ENCODE measurements around the genes IFI27L2 and PPP4R4.

- PRO-cap: bidirectional peak, plus-strand start at chr14:93231477, minus-strand start at chr14:93231408; unidirectional peak, minus-strand start at chr14:93231779
These were observed 24.4 kb downstream of the UBR7 start for GRCh38 chr14:93231308-93231976.

DNA sequence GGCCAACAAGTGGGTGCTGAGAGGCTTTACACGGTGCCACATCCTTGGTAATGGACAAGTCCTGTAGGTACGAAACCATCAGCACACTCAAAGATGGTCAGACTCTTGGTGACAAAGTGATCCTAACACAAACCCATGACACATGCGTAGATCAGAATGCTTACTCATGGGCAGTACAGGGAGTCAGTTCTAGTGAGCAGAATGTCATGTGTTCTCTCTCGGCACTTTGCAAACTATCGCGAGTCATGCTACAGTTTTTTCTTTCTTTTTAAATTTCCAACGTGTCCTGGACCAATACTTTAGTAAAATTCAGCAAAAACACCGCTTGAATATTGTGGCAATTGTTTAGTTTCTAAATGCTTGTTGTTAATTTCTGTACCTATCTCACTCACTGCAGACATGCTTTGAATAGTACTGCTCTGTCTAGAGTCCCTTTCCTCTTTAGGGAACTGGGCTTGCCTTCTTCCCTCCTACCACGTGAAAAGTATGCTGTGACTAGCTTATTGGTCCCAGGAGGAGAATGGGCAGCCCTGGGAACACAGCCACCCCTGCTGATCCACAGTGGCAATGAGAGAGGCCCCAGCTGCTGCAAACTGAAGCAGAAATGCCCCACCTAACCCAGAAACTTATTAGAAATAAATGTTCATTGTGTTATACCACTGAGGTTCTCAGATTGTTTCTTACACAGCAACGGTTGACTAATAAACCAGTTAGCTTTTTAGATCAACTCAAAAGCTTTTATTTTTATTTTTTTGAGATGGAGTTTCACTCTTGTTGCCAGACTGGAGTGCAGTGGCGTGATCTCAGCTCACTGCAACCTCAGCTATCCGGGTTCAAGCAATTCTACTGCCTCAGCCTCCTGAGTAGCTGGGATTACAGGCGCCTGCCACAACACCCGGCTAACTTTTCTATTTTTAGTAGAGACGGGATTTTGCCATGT, 62.6 kb downstream of the UBR7 start:
- PRO-cap: no peak

GRCh38 chr14:93295779-93296560, 36.9 kb downstream of the BTBD7 start:
- PRO-cap: no peak

- PRO-cap: no peak
These were observed 23.4 kb downstream of the DDX24 start for GRCh38 chr14:94057632-94057940.

DNA sequence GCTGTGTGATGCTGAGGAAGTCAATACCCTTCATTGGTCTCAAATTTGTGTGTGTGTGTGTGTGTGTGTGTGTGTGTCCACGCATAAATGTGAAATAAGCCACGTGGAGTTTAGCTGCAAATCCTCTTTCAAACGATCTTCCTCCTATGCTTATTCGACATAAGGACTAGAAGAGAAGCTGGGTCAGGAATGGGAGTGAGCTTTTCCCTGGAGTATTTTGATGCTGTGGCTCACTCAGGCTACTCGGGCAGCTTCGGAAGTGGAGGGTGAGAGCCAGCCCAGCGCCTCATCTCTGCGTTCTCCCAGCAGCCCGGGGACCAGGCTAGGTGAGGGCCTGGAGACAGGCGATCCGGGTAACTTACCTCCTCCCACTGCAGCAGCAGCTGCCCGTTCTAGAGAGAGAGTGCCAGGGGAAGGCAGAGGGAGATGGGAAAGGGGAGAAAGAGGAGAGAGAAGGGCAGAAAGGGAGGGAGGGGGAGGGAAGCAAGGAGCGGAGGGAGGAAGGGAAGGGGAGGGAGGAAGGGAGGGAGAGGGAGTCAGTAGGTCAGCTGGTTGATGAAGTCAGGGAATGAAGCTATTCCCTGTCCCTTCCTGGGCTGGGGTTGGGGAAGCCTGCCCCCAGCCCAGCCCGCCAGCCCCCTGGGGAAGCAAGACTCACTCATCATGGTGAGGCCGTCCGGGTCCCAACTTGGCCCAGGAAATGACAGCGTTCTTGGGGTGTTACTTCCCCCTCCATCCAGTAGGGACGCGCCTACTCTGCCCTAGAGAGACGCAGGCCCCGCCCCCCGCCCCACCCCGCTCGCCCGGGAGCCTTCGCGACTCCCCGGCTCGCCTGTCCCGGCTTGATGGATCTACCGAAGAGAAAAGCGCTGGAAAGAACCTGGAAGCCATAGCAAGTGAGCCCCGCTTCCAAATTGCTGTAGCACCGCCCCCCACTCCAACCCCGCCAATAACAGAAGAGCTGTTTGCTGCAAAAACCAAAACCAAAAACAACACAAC, at the start of gene IFI27L2:
TSS of gene IFI27L2 (minus strand) at position 705 of the 999 bp plus-strand sequence.
- PRO-cap: bidirectional peak, plus-strand start at position 838 of the sequence, minus-strand start at position 866 of the sequence

DNA sequence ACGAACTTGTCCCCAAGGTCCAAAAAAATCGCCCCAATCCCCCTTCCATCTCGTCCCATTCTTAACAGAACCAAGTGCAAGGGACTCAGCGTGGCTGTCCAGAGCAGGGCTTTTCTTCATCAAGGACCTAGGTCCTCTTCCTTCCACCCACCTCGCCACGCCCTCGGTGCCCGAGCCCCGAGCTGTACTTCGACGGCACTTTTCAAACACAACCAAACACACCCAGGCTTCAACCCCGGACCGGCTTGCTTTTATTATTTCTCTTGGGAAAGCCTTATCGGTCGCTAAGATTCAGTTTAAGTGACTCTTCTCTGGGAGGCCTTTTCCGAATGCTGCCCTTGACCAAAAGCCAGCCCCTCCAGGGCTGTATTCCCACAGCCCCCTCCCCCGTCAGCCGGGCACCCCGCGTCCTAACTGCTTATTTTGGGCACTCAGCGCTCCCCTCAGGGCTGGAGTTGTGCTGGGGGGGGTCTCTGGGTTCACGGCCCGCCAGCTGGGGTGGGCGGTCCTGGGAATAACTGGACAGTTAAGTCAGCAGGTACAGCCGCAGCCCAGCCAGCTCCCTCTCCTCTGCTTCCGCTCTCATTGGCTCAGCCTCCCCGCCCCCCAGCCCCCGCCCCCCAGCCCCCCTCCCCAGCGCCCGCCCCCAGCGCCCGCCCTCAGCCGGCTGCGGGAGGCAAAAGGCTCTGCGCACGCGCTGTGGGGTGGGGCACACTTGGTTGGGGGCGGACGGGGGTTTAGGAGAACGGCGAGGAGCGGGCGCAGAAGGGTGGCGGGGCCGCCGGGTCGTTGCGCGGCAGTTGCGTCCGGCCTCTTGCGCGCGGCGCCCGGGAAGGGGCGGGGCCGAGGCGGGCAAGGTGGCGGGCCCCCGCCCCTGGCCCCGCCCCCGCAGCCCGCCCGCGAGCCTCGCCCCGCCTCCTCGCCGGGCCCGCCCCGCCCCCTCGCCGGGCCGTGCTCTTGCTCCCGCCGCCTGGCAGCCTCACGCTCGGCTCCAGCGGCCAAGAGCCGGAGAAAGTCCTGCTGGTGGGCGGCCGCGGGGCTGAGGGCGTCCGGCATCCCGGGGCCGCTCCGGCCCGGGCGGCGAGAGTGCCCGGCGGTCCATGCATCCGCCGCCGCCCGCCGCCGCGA, at the start of gene PPP4R4:
TSS of gene PPP4R4 (plus strand) at position 957 of the 1,128 bp plus-strand sequence.
- PRO-cap: bidirectional peak, plus-strand start at position 712 of the sequence, minus-strand start at position 587 of the sequence

DNA sequence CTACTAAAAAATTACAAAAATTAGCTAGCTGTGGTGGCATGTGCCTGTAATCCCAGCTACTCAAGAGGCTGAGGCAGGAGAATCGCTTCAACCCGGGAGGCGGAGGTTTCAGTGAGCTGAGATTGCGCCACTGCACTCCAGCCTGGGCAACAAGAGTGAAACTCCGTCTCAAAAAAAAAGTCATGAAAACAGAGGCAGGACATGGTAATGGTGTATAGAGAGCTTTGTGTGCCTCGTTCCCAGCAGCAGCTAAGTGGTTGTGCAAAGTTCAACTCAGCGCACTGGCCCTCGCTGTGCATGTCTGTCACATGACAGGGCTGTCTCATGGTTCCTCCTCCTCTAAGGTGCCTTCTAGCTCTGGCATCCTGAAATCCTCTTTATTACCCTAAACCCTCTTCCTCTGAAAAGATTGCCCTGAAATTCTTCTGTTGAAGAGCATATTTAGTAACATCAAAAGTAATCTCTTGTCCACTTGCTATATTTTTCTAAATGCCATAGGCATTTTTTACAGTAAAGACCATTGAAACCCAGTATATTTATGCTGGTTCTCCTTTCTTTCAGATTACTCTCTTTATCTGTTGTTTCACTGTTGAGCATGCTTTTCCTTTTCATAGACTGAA, 15.8 kb downstream of the SERPINA10 start:
- PRO-cap: no peak

DNA sequence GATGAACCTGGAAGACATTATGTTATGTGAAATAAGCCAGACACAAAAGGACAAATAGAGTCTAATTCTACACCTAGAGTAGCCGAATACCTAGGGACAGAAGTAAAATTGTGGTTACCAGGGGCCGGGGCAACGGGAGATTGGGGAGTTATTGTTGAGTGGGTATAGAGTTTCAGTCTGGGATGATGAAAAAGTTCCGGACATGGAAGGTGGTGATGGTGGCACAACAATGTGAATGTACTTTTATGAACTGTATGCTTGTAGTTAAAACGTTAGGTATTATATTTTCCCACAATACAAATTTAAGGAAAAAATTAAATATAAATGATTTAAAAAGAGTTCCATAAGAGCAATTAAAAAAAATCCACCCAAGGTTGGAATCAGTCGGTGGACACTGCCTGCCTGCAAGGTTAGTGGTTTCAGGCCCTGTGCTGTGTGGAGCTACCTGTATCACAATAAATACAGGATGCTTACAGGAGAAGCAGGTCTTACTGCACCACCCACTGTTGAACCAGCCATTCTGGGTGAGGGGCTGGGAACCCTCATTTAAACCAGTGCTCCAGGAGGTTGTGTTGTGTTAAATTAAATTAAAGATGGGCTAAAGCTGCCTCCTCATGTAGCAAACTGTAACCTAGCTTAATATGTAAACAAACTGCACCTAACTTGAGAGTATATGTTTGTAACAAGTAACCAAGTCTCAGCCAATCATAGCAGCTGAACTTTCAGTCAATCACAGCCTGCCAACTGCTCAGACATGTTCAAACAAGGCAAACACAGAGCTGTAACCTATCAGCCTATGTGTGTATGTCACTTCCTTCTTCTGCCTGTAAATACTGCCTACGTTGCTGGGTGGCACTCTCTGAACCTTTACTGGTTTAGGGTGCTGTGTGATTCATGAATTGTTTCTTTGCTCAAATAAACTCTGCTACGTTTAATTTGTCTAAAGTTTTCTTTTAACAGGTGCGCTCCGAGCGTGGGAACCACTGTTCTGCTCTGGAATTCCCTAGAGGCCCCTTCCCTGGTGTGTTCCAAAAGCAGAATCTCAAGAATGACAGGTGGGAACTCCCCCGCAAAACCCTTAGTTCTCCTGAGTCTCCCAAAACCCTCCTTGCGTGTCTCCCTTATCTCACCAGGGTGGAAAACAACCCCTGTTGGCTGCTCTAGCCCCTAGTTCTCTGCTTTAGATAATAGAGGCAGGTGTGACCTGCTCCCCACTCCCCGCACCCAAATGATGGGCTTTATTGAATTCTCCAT, 3.0 kb downstream of the SERPINA6 start:
- PRO-cap: no peak

DNA sequence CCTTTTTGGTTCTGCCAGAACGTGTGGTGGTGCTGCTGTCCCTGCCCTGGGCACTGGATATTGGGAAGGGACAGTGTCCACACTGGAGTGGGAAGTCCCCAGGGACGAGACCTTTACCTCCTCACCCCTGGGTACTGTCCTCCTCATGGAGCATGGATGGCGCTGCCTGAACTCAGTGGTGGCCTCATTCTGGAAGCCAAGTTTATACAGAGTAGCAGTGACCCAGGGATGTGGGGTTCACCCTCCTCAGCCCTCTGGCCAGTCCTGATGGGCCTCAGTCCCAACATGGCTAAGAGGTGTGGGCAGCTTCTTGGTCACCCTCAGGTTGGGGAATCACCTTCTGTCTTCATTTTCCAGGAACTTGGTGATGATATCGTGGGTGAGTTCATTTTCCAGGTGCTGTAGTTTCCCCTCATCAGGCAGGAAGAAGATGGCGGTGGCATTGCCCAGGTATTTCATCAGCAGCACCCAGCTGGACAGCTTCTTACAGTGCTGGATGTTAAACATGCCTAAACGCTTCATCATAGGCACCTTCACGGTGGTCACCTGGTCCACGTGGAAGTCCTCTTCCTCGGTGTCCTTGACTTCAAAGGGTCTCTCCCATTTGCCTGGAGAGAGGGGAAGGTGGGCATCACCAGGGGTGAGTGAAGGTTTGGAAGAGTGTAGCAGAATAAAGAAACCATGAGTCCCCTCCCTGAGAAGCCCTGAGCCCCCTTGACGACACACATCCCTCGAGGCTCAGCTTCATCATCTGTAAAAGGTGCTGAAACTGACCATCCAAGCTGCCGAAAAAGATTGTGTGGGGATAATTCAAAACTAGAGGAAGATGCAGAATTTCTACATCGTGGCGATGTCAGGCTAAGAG, 7.6 kb downstream of the SERPINA1 start:
- PRO-cap: no peak

DNA sequence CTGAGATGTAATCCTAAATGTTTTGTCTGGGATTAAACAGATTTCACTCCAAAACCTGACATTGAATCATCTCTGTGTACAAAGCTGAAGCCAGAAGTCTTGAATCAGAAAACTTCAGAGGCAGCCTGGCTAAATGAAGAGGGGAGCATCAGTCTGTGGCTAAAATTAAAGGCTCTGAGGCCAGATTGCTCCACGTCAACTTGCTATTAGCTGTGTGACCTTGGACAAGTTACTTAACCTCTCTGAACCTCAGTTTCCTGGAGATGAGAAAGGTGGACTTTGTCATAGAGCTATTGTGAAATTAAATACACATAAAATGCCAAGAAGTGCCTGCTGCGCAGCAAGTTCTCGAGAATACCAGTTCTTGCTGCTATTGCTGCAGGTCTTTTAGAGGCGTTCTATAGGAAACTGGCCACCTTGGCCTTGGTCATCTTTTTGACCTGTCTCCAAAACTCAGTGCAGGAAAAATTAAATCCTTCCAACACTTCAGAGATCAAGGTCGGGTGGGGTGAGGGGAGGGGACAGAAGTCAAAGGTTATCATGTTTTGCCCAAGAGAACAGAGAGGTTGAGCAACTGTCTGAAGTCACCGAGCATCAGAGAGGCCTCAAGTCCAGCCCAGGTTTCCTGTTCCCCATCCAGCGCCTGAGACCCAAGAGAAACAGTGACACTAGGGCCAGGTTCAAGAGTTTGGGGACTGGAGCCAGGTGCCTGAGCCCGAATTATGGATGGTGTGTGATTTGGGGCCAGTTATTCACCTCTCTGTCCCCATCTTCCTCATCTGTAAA, 1.2 kb downstream of the SERPINA1 start:
- PRO-cap: no peak

DNA sequence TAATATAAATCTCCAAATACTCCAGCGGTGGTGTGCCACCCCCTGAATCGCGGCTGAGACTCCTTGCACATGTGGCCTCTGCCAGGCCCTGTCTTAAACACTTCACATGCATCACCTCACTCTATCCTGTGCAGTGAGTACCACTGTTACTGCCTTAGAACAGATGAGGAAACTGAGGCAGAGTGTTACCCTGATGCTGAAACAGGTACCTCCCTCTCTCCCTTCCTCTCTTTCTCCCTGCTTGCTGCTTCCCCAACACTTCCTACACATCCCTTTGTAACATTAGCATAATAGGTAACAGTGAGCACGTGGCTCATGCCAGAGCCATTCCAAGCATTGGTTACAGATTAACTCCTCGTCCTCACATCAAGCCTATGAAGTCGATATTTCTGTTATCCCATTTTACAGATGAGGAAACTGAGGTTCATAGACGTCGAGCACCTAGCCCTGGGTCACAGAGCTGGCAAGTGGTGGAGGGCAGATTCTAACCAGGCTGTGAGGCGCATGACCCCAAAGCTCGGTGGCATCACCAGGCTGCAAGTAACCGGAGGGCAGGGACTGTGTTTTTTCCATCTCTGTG, 5.5 kb upstream of the SERPINA1 start:
- PRO-cap: no peak

- PRO-cap: no peak
These were observed 1.8 kb upstream of the SERPINA4 start for GRCh38 chr14:94559417-94559949.

GRCh38 chr14:94614146-94614376, 1.9 kb downstream of the SERPINA3 start:
- PRO-cap: no peak

DNA sequence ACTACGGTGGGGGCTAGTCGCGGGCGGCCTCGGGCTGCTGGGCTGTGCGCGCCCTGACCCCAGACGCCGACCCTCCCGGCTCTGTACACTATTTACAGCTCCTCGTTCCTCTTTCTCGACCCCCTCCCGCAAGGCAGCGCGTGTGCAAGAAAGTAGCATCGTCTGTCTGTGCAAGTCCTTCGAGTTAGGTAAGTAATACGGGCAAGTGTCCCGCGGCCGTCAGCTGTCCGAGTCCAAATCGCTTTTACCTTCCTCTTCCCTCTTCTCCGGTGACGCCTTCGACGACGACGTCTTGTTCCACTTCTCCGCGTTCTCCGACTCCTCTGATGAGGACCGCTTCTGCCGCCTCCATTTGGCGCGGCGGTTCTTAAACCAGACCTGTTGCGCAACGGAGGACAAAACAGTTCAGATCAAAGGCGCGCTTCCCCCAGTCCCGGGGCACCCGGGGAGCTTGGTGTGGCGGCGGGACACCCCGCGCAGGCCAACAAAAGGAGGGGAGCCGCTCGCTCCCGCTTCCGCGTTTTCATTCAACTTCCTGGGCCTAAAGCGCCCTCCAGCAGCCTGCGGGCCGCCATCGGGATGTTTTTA, 1.5 kb downstream of the GSC start:
- PRO-cap: no peak

DNA sequence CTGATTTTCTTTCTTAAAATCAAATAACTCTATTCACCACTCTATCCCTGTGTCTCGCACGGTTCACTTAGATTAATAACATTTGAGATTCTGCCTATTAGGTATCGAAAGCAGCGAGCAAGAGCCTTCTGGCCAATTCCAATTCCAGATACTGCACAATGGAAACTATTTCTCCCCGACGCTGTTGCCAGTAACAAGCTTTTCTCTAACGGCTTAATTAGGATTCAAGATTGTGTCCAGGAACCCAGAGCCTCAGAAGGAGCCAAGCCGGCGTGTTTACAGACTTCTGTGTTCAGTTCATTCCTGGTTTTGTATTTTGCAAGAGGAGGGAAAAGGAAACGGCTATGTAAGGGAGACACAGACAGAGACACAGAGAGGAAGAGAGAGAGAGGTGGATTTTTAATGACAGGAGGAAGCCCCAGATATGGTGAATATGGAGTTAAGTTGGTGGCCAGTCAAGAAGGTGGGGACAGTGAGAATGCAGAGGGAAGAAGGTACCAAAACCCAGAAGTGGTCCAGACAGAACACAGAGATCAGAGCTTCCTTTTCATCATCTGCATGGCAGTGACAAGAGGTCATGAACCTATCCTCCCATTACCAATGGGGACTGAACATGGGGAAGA, 185.5 kb downstream of the DICER1 start:
- PRO-cap: no peak

DNA sequence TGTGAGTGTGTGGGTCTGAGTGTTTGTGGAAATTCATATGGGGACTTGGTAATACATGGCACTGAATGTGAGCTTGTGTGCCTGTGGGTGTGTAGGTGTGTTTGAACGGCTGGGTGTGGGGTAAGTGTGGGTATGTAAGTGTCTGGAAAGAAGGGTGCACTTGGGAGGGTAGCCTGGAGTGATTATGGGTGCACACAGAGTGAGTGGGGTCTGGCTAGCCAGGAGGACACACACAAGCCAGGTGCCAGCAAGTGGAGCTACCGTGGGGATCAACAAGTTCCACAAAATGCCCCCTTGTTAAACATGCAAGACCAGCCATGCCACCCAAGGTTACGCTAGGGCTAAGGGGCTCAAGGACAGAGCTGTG, 118.8 kb downstream of the DICER1 start:
- PRO-cap: no peak

GRCh38 chr14:95155035-95155732, 2.1 kb downstream of the DICER1 start:
- PRO-cap: no peak

DNA sequence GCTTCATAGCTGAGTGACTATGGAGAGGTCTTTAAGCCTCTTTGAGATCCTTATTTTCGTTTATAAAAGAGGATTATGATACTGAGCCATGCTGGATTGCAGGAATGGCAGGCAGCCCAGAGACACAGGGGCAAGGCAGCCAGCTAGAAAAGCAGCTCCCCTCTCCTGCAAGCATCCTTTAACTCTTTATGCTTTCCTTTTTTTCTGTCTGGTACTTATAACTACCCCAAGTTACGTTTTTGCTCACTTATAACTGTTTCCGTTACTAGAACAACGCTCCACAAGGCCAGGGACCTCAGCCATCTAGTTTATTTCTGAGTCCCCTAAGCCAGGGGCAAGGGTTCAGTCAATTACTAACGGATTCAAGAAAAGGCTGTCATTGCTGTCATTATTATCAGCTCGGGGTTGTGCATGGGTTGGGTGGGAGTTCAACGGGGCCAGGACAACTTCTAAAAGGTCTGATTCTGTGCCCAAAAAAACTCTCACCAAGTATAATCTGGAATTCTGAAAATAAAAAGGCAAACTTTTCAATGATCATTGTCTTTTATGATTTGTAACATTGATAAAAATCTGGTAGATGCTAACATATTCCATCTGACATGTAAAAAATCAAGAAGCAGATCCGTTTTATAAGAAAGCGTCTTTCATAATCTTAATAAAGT, 50.7 kb upstream of the DICER1 start:
- PRO-cap: no peak

GRCh38 chr14:95217204-95217859, 60.0 kb upstream of the DICER1 start:
- PRO-cap: no peak

- PRO-cap: no peak
These were observed 16.9 kb downstream of the CLMN start for GRCh38 chr14:95302606-95303341.

Measured in A673 (cell line).